Metastatic Breast Carcinoma in the Brain (tissue), 10 donors: ENCODE measurements around the genes GOLGA6L1 and MKRN3.

GRCh38 chr15:20103443-20103794, 438.2 kb downstream of the GOLGA6L6 start:
- PRO-cap, 10 experiments = peak in 1 of 10 experiments; most common minus-strand start chr15:20103659 (in 1)

DNA sequence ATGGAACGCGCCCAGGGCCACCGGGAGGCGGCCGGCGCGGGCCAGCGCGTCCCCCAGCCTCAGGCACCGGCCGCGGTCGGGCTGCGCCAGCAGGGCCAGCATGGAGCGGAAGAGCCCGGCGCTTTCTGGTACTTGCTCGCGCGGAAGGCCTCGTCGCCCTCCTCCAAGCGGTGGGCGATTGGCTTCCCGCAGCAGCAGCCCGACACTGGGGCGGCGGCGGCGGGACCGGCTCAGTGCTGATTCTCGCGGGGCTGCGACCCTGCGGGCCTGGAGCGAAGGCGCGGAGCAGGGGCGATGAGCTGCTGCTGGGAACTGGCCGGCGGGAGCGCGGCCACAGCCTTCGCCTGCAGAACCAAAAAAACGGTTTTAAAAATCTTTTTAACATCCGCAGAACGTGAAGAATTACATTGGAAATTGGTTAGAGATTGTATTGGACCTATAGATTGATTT, 95.3 kb downstream of the POTEB3 start:
- PRO-cap, 10 experiments = no peak in any of the 10 experiments

- PRO-cap, 10 experiments = no peak in any of the 10 experiments
These were observed 10.7 kb upstream of the NIPA2 start for GRCh38 chr15:22827661-22828369.

DNA sequence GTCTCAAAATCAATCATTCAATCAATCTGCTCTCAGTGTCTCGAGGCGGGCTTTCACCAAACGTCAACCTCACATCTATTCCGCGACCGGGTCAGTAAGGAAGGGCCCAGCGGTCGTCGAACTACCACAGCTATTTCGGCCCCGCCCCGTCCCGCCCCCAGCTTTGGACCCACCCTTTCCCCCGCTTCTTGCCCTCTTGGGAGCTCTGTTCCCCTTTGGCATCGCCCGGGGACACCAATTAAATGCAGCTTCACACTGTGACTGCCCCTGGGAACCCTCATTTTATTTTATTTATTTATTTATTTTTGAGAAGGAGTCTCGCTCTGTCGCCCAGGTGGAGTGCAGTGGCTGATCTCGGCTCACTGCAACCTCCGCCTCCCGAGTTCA, 1.0 kb upstream of the NIPA2 start:
- PRO-cap, 10 experiments = peak in 2 of 10 experiments; most common plus-strand start position 166 of the sequence (in 1); most common minus-strand start position 96 of the sequence (in 2)

GRCh38 chr15:23136555-23137041, at the start of gene GOLGA6L1:
TSS of gene GOLGA6L1 (minus strand) at chr15:23136822.
- PRO-cap, 10 experiments = no peak in any of the 10 experiments

DNA sequence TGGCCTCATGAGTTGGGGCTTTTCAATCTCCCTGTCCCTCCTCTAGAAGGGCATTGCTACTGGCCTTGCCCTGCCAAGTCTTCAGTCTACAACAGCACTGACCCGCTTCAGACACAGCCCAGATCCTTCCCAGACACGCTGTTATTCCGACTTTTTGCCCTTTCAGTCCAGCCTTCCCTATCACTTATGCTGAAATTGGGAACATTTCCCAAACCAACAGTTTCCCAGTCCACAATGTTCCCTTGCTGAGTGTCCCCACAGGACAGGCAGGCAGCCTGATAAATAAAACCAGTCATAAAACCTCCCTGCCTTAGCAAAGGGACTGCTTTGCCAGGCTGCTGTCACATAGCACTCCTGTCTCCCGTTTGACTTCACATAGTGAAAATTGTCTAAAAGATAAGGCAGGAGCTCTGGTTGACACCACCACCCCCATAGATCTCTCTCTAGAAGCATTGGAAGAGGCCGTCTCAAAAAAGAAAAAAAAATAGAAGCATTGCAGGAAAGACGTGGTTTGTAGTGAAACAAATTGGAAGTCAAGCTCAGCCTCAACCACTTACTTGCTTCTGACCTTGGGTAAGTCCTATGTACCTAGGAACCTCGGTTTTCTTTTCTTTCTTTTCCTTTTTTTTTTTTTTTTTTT, 43.4 kb downstream of the GOLGA6L2 start:
- PRO-cap, 10 experiments = no peak in any of the 10 experiments

DNA sequence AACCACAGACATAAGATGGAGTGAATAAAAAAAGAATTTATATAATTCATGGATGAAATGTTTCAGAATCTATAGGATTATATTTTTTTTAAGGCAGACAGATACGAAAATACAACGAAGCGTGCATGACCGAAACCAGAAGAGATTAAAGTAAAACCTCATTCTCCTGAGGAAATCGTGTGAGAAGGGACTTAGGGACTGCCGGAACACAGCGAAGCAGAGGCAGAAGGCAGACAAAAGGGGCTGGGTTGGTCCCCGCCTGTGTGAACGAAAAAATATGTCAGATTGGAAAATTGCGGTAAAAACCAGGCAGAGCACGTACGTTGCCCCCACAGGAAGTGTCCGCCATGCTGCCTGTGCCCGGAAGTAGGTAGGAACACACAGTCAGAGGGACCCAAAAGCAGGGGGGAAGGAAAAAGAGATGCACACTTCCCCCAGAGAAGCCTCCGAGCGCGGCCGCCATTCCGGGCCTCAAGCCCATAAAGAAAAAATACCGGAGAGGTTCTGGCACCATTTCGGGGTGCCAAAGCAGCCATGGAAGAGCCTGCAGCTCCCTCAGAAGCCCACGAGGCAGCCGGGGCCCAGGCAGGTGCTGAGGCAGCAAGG, at the start of gene MKRN3:
Gene MKRN3, plus strand, starts transcription at position 426 of the 606 bp plus-strand sequence.
- PRO-cap, 10 experiments = peak in 7 of 10 experiments; most common plus-strand start position 426 of the sequence (in 5); most common minus-strand start position 279 of the sequence (in 2)

GRCh38 chr15:23646632-23647027, 1.0 kb downstream of the MAGEL2 start:
- PRO-cap, 10 experiments = no peak in any of the 10 experiments

GRCh38 chr15:23714318-23714859, 27.3 kb upstream of the NDN start:
- PRO-cap, 10 experiments = no peak in any of the 10 experiments

DNA sequence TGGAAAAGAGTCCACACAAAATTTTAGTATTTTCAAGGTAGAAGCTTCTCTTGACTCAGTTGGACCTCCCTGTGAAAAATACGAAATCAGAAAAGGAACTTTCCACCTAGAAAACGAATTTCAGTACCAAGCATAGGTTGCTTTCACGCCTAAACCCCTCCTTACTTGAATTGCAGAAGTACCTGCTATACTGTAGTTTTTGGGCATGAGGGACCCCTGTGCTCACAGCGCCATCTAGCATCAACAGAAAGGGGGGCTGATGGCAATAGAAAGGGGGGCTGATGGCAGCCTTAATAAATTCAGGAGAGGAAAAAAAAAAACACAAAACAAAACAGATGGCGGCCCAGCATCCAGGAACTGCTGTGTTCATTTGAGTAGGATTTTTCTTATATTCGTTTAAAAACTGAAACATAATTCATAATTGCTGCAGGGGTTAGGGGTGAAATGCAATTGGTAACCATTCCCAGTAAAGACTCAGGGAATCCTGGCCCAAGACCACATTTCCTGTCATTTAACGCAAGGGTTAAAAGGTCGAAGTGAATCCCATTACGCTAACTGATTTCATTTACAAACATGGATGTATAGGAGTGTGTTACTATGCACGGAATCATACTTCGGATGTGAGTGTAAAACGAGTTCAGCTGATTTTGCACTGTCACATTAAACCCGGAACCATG, 96.8 kb downstream of the NPAP1 start:
- PRO-cap, 10 experiments = no peak in any of the 10 experiments

- PRO-cap, 10 experiments = peak in 4 of 10 experiments; most common plus-strand start chr15:24878382 (in 1); most common minus-strand start chr15:24878358 (in 2)
These were observed 76.6 kb upstream of the SNRPN start for GRCh38 chr15:24878219-24878571.

DNA sequence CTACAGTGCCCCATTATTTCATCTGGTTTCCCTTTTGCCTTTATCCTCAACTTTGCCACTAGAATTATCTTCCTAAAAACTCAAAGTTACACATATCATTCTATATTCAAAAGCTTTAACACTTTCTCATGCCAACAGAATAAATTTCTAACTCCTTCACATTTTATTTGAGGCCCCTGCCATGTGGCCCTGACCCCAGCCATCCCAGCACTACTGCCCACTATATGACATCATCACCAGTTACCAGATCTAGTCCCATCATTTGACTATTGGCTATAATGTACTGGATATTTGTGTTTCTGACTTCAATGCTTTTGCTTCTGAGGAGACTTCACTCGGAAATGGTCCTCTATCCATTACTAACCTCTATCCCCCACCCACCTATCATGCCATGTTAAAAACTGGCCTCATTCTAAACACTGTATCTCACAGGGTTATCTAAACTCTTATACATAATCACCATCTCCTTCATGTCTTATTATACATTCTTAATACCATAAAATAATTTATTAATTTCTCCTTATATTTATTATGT, 23.6 kb downstream of the UBE3A start:
- PRO-cap, 10 experiments = no peak in any of the 10 experiments

- PRO-cap, 10 experiments = no peak in any of the 10 experiments
These were observed 23.1 kb downstream of the UBE3A start for GRCh38 chr15:25415705-25416177.

DNA sequence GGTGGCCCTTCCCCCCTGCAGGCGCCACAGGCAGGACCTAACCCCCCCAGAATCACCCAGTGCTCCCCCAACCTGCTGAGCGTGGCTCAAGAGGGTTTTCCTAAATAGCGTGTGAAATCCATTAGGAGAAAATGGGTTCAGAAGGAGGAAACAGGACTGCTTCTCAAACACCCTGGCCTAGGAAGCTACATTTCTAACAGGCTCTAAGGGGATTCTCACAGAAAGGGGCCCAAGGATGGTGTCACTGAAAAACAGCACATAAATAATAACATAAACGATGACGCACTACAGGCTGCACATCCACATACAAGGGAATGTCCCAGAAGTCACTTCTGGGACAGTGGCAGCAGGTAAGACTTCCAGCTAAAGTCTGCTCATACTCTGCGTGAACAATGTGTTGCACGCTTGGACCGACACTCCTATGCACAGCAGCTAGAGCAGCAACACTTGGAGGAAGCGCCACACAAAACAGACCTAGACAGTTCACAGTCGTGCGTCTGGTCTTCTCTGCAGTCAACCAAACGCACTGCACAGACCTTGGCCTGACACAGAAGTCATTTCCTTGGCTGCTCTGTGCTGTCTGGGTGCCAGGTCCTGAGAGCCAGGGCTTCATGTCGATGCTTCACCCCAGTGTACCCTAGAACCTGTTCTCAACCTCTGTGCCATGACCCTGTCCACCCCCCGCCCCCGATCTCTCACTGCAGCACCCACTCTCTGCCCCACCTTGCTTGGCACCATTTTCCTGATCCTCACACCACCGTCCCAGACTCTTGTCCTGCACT, 3.4 kb downstream of the ATP10A start:
- PRO-cap, 10 experiments = no peak in any of the 10 experiments

DNA sequence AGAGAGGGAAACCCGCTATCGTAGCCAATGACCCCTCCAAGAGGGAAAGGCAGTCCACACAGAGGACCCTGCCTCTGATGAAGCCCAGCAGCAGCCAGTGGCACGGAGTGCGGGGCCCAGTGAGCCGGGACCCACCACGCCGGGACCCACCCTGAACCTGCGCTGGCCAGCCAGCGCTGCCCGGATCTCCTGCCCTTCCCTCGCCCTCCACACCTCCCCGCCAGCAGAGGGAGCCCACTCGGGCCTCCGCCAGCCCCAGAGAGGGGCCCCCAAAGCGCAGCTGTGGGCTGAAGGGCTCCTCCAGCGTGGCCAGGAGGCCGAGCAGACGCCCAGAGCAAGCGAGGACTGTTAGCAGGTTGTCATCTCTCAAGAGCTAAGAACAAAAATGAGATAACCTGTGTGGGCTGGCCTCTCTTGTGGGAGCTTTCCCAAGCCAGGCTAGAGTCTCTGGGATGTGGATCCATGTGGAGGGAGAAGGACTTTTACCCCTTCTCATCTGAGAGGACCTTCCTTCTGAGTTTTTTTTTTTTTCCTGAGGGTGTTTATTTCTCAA, 81.3 kb upstream of the ATP10A start:
- PRO-cap, 10 experiments = no peak in any of the 10 experiments

GRCh38 chr15:25971101-25971574, 108.0 kb upstream of the ATP10A start:
- PRO-cap, 10 experiments = no peak in any of the 10 experiments

GRCh38 chr15:28106600-28106932, 7.5 kb upstream of the OCA2 start:
- PRO-cap, 10 experiments = no peak in any of the 10 experiments

DNA sequence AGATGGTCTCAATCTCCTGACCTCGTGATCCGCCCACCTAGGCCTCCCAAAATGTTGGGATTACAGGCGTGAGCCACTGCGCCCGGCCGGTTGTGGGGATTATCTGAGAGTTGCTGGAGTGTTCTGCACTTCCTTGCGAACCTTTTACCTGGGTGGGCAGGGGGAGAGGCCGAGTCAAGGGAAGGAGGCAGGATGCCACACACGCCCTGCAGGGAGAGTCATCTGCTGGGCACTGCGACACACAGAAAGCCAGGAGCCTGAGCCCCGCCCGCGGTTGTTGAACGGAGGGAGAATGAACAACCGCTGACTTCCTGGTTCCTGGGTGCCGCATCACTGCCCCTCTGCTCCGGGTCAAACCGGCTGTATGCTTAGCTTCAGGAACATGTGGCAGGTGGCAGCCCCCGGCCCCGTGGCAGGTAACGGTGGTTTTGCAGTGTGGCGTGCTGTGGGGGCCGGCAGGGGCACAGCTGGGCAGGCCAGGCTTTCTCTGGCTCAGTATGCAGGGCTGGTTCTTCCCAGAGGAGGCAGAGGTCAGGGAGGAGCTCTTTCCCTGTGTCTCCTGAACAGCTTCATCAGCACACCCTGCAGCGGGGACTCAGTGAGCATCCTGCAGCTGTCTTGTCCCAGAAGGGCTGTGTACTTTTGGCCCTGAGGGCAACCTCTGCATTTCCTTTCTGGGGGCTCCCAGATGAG, 33.4 kb downstream of the APBA2 start:
- PRO-cap, 10 experiments = peak in 1 of 10 experiments; most common plus-strand start position 354 of the sequence (in 1); most common minus-strand start position 283 of the sequence (in 1)

DNA sequence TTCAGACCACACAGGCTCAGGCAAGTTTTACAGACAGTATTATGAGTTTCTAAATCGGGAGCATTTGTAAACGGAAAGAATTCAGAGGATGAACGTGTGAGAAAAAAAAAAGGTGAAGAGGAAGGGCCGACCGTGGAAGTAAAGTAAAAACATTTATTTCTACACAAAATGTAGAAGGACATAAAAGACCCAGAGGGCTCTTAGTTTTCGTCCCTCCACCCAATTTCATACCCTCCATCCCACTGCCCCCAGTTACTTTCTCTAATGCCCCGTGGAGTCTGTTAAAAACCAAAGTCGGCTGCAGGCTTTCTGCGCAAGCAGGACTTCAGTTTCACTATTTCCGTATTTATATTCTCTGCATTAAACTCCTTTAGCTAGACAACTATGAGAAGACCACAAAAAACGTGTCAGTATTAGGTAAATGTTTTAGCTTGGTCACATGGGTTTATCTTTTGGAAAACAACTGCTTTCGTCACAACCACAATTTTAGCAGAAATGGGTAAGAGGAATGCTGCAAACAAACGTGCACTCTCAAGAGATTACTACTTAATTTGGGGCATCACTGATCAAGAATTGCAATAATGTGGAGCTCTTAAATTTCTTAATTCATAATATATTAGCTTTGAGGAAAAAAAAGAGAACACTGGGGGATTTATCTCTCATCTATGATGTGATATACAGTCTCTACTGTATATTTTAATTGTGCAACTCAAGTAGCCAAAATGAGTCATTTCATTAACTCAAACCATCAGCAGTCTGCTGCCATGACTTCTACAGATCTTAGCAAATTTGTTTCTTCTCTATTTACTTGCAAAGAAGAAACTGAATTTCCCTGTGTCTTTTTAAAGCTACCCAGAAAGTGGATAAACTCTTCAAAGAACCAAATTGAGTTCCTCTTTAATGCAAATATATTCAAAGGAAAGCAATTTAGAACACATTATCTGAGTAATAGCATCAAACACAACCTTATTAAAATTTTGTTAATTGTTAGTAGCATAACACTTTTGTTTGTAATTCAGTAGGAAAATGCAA, 720 bp upstream of the NSMCE3 start:
- PRO-cap, 10 experiments = no peak in any of the 10 experiments

- PRO-cap, 10 experiments = peak in 1 of 10 experiments; most common plus-strand start chr15:29686770 (in 1)
These were observed 115.8 kb upstream of the ENTREP2 start for GRCh38 chr15:29686672-29686871.